Spinal cord (tissue), 3 donors: ENCODE data around the genes KRTAP9-4, KRTAP29-1, KRT36 and KRT9.

DNA sequence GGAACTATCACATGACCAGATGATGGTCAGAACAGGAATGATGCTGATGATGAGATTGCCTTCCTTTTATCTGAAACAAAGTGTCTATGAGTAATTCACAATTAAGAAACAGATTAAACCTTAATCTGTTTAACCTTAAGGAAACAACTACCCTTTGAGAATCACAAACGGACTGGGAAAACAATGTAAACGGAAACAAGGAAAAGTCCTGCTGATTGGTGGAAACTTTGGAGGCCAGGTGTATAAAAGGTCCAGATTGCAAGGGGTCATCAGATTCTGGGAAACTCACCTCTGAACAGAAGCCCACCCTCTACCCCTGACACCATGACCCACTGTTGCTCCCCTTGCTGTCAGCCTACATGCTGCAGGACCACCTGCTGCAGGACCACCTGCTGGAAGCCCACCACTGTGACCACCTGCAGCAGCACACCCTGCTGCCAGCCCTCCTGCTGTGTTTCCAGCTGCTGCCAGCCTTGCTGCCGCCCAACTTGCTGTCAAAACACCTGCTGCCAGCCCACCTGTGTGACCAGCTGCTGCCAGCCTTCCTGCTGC, at the start of gene KRTAP9-4:
TSS of gene KRTAP9-4 (plus strand) at position 291 of the 552 bp plus-strand sequence.
- PRO-cap, result no peak
- RAMPAGE, long total RNA, result no peak

DNA sequence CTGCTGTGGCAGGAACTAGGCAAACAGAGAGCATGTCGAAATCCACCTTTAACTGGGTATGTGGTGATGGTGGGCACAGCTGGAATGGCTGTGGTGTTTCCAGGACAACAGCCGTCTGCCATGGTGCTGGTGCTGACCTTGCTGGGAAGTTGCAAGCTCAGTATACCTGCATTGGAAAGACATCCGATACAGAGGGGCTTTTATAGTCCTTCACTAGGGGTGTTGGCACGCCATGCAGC, at the start of gene KRTAP29-1:
TSS of gene KRTAP29-1 (minus strand) at position 122 of the 239 bp plus-strand sequence.
- PRO-cap, result no peak
- RAMPAGE, long total RNA, result no peak

- PRO-cap, result no peak
- RAMPAGE, long total RNA, result no peak
Measured at GRCh38 chr17:41308172-41308912, 767 bp downstream of the KRTAP16-1 start.

DNA sequence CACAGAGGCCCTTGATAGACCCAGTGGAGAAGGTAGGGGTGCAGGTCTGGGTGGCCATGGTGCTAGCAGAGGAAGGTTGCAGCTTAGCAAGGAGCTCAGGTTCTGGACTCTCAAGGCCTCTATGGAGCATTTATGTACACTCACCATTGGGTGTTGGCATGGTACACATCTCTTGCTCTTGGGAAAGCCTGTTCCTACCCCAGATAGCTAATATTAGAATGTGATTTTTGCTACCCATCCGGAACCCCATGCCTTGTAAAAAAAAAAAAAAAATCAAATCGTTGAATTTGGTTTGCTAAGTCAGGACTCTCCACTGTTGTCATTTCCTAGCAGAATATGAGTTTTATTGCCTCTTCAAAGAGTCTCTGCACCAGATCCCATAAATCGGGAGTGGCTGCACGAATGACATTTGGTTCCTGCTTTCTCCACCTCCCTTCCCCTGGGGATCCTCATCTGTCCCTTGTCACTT, at the start of gene KRT36:
TSS of gene KRT36 (minus strand) at position 104 of the 469 bp plus-strand sequence.
- PRO-cap, result no peak
- RAMPAGE, long total RNA, result no peak

DNA sequence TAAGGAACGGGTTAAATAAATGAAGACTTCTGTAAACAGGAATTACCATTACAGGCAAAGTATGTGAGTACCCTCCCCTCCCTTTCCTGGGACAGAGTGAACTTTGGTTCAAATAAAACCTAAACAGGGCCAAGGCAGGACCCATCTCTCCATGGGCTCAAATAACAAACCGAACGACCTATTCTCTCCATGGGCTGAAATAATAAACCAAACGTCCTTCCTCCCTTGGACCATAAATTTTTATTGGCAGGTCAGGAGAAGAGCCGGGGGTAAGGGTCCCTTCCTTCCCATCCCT, 4.7 kb upstream of the KRT15 start:
- PRO-cap, result no peak
- RAMPAGE, long total RNA, result no peak

- PRO-cap, result no peak
- RAMPAGE, long total RNA, result no peak
Measured at GRCh38 chr17:41523691-41524722, 4.1 kb downstream of the KRT19 start.

- PRO-cap, result no peak
- RAMPAGE, long total RNA, result no peak
Measured at GRCh38 chr17:41525082-41525932, 2.8 kb downstream of the KRT19 start.

- PRO-cap, result no peak
- RAMPAGE, long total RNA, result no peak
Measured at GRCh38 chr17:41529850-41530658, 1.9 kb upstream of the KRT19 start.

- PRO-cap, result no peak
- RAMPAGE, long total RNA, result no peak
Measured at GRCh38 chr17:41532766-41533347, 4.7 kb upstream of the KRT19 start.

- PRO-cap, result no peak
- RAMPAGE, long total RNA, result no peak
Measured at GRCh38 chr17:41571903-41572160, at the start of gene KRT9. Gene KRT9 (minus strand): TSS chr17:41572059.

- PRO-cap, result no peak
- RAMPAGE, long total RNA, result no peak
Measured at GRCh38 chr17:41582146-41582807, 4.4 kb downstream of the KRT14 start.

- PRO-cap, result no peak
- RAMPAGE, long total RNA, result no peak
Measured at GRCh38 chr17:41666229-41667556, 22.0 kb upstream of the EIF1 start.

GRCh38 chr17:41793811-41794580, 7.5 kb upstream of the JUP start:
- PRO-cap, result no peak
- RAMPAGE, long total RNA, result no peak

- PRO-cap, result no peak
- RAMPAGE, long total RNA, result no peak
Measured at GRCh38 chr17:41895209-41895804, 23.4 kb downstream of the ACLY start.

- PRO-cap, result no peak
- RAMPAGE, long total RNA, result no peak
Measured at GRCh38 chr17:42072248-42072863, 22.0 kb upstream of the C17orf113 start.

DNA sequence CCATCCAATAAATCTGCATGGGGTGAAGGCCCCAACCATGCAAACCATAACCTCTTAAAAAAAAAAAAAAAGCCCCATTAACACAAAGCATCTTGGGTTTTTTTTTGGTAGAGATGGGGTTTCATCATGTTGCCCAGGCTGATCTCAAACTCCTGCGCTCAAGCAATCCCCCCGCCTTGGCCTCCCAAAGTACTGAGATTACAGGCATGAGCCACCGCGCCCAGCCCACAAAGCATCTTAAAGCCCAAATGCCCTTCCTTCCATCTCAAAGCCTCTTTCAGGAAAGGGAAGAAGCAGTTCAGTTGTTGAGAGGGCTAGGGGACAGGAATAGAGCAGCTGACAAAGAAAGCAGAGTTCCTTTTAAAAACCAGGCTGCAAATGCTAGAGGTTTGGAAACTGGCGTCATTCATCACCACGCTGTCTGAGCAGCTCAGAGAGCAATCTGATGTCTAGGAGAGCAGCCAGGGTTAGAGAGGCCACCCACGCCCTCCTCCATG, 12.6 kb downstream of the RAB5C start:
- PRO-cap, result no peak
- RAMPAGE, long total RNA, result no peak

DNA sequence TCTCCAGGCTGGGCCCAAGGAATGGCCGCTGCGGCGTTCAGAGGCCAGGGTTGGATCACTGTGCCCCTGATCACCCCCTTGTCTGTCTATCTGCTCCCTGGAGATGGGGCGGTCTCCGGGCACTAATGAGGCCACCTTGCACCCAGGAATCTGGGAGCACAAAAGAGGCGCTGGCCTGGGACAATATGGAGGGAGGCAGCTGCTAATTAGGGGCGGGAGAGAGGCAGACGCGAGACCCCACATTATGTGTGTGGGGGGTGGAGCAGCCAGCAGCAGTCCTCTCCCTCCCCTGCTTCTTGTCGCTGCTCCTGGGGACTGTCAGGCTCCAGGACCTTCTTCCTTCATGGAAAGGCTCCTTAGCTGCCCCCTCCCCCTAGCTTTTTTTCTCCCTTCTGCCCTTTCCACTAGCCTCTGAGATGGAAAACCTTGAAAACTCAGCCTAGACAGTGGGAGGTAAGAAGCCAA, 354 bp upstream of the HCRT start:
- PRO-cap, result no peak
- RAMPAGE, long total RNA, result no peak

DNA sequence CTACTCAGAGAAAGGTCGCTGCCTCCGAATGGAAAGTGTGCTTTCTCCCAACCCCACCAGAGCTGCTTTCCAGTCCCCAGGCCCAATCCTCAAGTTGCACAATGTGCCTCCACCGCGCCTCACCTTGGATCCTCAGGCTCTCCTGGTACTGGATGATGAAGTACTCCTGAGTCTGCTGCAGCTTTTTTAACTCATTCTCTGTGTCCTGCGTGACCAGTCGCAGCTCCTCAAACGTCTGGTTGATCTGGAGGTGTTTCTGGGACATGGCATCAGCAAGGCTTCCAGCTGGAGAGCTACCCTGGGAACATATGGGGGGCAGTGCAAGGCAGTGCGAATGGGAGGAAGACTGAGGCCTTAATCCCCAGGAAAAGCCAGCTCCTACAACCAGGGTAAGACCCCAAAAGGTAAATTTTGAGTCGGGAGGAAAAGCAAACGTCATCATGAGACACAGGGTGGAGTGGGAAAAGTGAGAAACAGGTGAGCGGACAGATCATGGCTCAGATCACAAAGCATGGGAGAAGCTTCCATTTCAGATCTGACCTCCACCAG, 29.0 kb upstream of the GHDC start:
- PRO-cap, result no peak
- RAMPAGE, long total RNA, result no peak

DNA sequence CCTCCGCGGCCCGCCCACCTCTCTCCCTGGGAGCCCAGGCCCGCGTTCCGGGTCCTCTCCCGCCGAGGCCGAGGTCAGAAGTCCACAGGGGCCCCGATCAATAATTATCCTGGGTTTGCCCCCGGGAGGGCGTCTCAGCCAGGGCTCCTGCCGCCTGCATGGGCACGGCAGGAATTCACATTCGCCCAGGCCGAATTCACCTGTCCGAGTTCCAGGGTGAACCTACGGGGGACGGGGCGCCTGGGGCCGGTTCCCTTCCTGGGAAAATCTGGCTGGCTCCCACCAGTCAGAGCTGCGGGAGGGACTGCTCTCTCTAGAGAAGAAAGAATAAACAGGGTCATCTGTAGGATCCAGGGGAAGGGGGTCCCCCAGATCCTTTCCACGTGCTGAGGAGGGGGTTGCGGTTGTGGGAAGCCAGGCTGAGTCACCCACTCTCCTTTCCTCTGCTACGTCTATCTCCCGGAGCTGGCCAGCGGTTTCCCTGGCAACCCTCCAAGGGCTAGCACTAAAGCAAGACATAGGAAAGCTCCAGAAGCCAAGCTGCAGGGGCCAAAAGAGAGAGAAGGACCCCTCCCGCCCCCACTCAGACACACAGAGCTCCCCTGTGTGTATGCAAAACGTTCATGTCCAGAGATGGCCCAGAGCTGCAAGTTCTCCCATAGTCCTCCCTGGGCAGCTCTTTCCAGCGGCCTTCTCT, 727 bp upstream of the STAT5B start:
- PRO-cap, result no peak
- RAMPAGE, long total RNA, result no peak

DNA sequence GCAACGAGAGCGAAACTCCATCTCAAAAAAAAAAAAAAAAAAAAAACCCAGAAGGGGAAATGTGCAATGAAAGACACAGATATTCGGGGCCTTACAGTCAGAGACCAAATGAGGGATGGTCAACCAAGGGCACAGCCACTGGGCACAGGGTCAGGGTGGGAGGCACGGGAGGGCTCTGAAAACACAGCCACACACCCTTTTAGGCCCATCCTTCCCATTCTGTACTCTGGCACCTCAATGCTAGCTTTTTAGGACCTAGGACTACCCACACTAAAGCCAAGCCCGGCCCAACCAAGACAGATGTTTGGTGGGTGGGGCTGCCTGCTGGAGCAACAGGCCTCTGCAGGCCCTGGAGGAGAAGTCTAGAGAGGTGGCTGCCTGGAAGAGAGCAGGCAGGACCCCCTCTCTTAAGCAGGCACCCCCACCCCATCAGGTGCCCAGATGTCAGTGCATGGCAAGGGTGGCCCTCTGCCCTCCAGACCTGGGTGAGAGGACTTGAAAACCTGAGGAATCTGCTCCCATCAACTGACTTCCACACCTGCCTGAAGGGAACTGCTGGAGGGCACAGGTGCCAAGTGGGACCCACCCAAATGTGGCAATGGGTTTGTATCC, 2.0 kb upstream of the STAT5A start:
- PRO-cap, result no peak
- RAMPAGE, long total RNA, result no peak